Caco-2 (cell line): ENCODE data around the gene DDC.

- PRO-cap, result no peak
- RRBS, result no CpG with 5 or more reads among the region's 1 CpG
Measured at GRCh38 chr7:48496804-48497129, 325.5 kb downstream of the ABCA13 start.

GRCh38 chr7:49774972-49775628 lies 1.7 kb downstream of the VWC2 start:
- PRO-cap, result no peak
- RRBS, result 79% methylated on average over 32 of the region's 69 CpGs

- PRO-cap, result no peak
- RRBS, result no CpG with 5 or more reads among the region's 9 CpGs
Measured at GRCh38 chr7:50362309-50363235, 58.1 kb downstream of the IKZF1 start.

GRCh38 chr7:50531229-50532283 lies 33.6 kb downstream of the DDC start:
- PRO-cap, result bidirectional peak, plus-strand start at chr7:50531678, minus-strand start at chr7:50531473
- RRBS, result no CpG with 5 or more reads among the region's 18 CpGs

GRCh38 chr7:50564925-50565792 lies at the start of gene DDC:
DDC (minus strand) TSS chr7:50565405.
- PRO-cap, result unidirectional peak, plus-strand start at chr7:50565202; bidirectional peak, plus-strand start at chr7:50565557, minus-strand start at chr7:50565405
- RRBS, result no CpG with 5 or more reads among the region's 6 CpGs

GRCh38 chr7:50658521-50659154 lies 93.4 kb upstream of the DDC start:
- PRO-cap, result no peak
- RRBS, result no CpG with 5 or more reads among the region's 13 CpGs

DNA sequence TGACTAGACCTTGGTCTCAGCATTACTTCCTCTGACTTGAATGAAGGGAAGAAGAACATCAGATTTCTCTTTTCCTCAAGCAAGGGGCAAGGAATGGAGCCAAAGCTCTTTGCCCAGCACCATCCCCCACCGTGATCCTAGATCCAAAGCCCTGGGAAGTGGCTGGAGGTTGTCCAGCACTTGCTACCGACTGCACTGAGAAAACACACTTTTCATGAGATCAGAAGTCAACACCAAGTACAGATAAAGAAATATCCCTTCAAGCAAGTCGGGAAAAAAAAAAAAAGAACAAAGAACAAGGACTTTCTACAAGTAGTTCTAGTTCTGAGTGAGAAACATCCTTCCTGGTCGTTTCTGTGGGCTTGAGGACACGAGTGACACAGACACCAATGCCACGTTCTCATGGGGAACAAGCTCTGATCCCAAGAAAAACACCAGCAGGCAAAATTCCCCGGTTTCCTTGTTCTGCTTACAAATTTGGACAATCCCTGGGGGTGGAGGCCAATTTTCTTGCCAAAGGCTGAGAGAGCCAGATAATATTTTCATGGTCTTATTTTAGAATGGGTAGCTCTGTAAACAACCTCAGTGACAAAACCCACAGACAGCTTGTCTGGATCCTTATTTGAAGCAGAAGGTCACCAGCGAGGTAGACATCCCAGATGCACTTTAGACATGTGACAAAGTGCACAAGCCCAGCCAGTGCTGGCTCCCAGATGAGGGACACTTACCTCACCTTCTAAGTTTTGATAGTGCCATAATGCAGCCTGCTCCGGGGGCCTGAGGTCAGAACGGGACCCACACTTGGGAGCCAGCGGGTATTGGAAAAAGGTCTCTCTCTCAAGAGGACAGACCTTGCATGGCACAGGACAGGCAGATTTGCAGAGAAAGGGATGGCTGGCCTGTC lies 102.4 kb upstream of the DDC start:
- PRO-cap, result no peak
- RRBS, result no CpG with 5 or more reads among the region's 11 CpGs

- PRO-cap, result no peak
- RRBS, result no CpG with 5 or more reads among the region's 18 CpGs
Measured at GRCh38 chr7:50720869-50721686, 61.6 kb downstream of the GRB10 start.

GRCh38 chr7:51302833-51303194 lies 13.8 kb downstream of the COBL start:
- PRO-cap, result no peak
- RRBS, result no CpG with 5 or more reads among the region's 7 CpGs

GRCh38 chr7:51315085-51315800 lies 1.4 kb downstream of the COBL start:
- PRO-cap, result bidirectional peak, plus-strand start at chr7:51315603, minus-strand start at chr7:51315536
- RRBS, result 2% methylated on average over 7 of the region's 23 CpGs

GRCh38 chr7:51317332-51317682 lies 698 bp upstream of the COBL start:
- PRO-cap, result no peak
- RRBS, result no CpG with 5 or more reads among the region's 14 CpGs

- PRO-cap, result no peak
- RRBS, result 92% methylated on average over 8 of the region's 31 CpGs
Measured at GRCh38 chr7:52273639-52274171, 761.7 kb upstream of the POM121L12 start.

- PRO-cap, result no peak
- RRBS, result no CpG with 5 or more reads among the region's 23 CpGs
Measured at GRCh38 chr7:52274287-52274659, 761.2 kb upstream of the POM121L12 start.

GRCh38 chr7:53365847-53366133 lies 330.4 kb downstream of the POM121L12 start:
- PRO-cap, result unidirectional peak, plus-strand start at chr7:53366058
- RRBS, result no CpG with 5 or more reads among the region's 1 CpG

DNA sequence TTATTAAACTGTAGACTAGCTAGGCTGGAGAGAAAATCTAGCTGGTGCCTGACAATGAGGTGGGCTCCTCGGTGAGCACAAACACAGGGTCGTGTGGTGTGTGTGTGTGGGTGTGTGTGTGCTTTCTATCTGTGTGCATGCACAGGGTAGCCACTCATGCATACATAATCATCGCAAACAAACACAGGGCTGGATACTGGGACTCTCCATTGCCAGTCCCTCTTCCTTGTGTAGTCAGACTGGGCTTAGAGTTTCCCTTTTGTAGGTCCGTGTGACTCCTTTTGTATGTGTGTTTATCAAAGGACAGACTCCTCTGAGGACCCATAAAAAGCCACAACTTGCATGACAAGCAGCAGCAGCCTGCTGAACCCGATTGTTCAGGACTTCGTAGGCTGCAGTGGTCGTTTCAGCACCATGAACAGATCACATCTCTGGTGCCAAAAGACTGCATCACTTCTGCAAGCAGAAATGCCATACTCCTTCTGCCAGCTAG lies 838 bp downstream of the VSTM2A start:
- PRO-cap, result no peak
- RRBS, result no CpG with 5 or more reads among the region's 7 CpGs

DNA sequence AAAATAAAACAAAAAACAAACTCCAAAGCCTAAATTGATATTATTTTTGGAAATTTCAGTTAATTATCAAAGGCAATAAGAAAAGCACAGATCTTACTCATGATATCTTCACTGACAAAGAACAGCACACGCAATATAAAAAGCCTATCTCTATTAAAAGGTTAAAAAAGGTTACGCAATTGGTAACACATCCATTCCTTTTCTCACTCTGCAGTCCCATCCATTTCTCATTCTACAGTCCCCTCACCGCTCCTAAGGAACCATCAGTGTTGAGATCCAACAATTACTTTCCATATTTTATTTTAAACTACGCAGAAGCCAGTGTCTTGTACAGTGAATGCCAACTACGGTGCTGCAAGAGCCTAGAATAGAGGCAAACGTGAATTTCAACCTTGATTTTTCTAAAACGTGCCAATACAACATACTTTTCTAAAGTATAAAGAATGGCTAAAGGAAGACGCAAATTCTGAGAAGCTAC lies 1.2 kb downstream of the SEC61G start:
- PRO-cap, result unidirectional peak, plus-strand start at position 230 of the sequence
- RRBS, result no CpG with 5 or more reads among the region's 8 CpGs

DNA sequence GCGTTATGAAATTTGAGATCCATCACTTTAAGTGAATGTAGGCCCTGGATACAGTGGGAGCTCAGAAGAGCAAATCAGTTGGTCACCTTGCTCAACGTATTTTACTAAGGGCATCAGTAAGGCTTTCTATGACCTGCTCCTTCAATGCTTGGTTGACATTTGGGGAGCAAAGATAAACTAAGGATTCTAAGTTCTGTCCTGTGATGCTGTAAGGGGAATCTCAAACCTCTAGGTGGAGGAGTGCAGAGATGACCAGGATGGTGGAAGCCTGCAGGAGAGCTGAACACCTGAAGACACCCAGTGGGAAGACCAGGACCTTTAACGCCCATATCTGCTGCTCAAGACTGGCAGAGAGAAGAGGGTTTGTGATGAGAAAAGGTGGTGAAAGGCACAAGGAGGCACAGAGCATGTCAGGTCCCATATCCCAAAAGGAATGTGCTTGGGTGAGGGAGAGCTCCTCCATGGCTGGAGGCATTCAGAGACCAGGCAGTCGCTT lies 20.4 kb downstream of the EGFR start:
- PRO-cap, result no peak
- RRBS, result no CpG with 5 or more reads among the region's 4 CpGs

GRCh38 chr7:55201992-55202826 lies 162.9 kb upstream of the LANCL2 start:
- PRO-cap, result no peak
- RRBS, result no CpG with 5 or more reads among the region's 15 CpGs

GRCh38 chr7:55205707-55206956 lies 159.0 kb upstream of the LANCL2 start:
- PRO-cap, result no peak
- RRBS, result no CpG with 5 or more reads among the region's 17 CpGs

DNA sequence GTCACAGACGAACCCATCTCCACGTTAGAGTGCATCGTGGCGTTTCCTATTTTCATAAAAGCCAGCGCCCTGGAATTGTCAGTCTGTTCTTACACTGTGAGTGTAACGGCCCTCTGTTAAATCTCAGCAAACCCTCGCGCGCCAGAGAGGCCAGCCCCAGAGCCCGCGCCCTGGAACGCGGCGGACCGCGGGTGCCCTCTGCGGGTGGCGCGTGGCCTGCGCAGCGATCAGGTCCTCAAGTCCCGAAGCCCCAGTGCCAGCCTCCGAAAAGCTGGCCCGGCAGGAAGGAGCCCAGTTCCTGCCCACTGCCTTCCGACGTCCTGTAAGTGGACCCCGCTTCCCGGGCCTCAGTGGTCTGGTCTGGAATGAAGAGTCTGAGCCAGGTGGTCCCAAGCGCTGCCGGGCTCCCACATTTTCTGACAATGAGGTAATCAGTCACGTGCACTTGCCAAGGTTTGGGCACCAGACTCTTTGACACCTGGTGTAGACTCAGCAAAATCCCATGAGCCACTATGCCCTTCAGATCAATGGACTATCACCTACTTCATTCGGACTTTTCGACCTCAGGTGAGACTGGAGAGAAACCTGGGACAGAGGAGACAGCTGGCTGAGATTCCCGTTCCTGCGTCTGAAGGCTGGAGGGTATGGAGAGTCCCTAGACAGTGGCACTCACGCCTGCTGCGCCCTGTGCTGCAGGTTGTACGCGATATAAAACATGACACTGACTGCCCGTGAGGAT lies 109.5 kb upstream of the LANCL2 start:
- PRO-cap, result no peak
- RRBS, result 6% methylated on average over 7 of the region's 40 CpGs